ENCODE data around the gene SMCO4.

GRCh38 chr11:85983728-85984102, 85.2 kb downstream of the PICALM start:
- RRBS, result no CpG with 5 or more reads among the region's 1 CpG

DNA sequence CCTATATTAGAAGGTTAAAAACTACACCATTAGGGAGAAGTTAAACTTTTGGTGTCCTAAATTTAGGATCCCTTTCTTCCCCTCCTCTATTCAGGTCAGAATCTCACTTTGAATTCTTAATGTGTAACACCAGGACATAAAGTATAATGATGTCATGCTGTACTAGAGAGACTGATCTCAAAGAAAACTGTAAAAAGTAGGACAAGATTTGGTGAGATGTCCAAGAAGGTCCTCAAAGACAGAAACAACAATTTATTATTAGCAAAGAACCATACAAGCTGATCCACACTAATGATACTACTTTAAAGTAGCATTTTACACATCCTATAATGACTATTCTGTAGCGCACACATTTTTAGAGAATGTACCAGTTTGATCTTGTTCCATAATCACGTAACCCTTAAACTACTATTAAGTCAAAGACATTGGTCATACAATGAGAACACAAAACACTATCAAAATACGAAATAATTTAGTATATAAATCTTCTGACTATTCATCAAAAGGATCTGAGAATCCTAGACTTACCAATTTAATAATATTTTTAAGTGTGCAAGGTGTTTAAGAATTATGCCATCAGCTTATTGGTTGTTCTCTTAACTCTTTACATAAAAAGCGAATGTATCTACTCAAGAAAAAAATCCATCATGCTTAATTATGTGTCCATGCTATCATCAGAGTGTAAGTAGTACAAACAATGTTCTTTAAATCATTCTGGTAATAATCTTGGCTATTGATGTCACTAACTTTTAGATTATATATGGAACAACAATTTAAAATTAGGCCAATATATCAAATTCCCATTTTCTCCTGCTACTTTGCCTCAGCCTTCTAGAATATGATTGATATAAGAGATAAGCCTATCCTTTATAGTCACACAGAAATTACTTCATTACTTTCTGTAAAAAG, 83.6 kb downstream of the PICALM start:
- RRBS, result no CpG with 5 or more reads among the region's 4 CpGs

DNA sequence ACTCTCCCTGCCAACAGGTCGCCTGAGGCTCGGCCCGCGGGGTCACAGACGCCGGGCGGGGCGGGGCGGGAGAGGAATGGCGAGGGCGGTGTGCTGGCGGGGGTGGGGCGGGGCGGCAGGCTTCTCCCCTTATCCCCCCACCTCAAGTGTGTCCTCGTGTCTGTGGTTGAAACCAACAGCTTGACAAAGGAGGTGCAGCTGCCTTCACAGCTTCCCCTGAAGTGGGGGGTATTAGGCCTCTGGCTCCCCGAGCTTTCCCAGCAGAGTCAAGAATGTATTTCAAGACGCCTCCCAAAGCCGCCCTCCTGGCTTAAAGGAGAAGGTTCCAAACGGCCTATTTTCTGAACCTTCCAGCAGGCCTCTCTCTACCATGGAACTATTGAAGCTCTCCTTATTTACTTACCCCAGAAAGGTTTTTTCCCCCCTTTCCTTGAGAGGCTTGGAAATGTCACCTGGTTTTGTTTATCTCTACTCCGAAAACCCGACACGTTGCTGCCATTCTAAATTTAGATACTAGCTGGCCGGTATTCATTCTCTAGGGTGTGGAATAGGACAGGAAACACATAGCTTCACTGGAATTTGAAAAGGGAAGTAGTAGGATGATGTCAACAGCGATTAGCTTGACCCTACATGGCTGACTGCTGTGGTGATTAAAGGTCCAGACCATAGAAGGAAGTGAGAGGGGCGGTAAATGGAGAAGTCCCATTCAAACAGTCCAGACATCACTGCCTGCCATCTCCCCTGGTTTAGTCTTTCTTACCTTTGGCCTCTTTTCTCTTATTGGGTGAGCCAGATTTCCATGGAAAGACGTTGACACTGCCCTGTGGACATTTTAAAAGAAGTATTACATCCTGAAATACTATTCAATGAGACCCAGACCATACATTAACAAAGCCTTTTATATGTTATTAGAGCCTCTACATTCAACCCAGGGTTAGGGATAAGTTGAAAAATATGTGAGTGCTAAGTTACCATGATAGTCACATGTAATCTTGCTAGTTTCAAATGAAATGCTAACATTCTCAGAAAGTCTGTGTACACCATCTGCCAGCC, 759 bp upstream of the PICALM start:
- RRBS, result 1% methylated on average over 6 of the region's 26 CpGs

- RRBS, result no CpG with 5 or more reads among the region's 5 CpGs
These were observed 63.2 kb upstream of the EED start for GRCh38 chr11:86181321-86181801.

GRCh38 chr11:86464001-86464414, 89.3 kb downstream of the CCDC81 start:
- RRBS, result no CpG with 5 or more reads among the region's 3 CpGs

- RRBS, result no CpG with 5 or more reads among the region's 5 CpGs
These were observed 133.9 kb downstream of the CCDC81 start for GRCh38 chr11:86508436-86509117.

DNA sequence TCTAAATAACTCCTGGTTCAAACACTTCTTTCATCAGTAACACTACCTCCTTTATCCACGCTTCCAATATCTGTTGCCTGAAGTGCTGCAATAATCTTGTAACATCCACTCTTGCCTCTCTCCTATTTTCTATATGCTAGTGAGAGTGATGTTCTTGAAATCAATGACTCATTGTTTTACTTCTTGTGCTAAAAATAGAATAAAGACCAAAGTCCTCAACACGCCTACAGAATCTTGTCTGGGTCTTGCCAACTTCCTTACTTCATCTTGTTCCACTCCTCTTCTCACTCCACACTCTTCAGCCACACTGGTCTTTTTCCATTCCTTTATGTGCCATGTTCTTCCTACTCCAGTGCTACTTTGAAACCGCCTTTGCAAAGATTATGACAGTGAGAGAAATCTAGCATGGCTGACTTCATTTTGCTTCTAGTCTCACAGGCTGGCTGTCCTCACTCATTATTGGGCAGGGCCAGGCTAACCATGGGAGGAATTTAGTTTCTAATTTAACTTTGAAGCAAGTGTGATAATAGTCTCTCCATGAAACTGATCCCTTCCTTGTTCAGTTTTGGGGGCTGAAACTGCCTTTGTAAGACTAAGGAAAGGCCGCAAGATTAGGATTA, 136.5 kb downstream of the CCDC81 start:
- RRBS, result no CpG with 5 or more reads among the region's 4 CpGs

GRCh38 chr11:86578142-86578924, 203.6 kb downstream of the CCDC81 start:
- RRBS, result no CpG with 5 or more reads among the region's 5 CpGs

DNA sequence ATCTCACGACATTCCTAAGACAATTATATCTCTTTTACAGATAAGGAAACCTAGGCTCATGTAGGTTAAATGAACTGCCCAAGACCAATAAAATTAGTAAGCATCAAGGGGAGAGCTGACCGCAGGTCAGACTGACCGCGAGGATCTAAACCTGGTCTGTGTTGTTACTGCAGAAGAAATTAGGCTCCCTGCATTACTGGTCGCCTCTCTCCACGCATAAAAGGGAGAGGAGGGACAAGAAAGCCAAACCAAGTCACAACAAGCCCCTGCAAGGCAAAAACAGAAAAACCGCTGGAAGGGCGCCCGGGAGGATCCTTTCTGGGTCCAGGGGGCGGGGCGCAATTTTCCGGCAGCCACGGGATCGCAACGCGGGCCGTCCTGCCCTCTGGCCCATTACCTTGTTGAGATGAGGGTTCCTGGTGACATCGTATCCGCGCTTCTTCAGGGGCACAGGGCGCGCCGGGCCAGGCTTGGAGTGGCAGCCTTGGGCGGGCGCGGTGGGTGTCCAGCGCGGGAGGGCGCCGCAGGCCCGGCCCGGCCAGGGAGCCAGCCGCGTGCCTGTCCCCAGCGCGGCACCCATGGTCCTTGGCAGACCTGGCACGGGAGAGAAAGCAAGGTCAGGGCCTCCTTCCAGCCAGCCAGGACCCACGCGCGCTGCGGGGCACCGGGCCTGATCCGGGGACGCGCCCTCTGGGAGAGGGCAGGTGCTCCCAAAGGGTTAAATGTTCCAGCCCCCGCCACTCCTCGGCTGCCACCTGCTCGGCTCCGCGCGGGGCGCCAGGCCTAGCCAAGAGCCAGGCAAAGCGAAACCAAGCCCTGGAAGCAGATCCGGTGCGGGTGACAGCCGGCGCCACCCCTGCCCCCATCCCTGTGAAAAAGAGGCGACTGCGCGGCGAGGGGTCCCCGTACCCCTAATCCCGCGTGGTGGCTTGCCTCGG, 128.7 kb upstream of the PRSS23 start:
- RRBS, result 1% methylated on average over 31 of the region's 65 CpGs

DNA sequence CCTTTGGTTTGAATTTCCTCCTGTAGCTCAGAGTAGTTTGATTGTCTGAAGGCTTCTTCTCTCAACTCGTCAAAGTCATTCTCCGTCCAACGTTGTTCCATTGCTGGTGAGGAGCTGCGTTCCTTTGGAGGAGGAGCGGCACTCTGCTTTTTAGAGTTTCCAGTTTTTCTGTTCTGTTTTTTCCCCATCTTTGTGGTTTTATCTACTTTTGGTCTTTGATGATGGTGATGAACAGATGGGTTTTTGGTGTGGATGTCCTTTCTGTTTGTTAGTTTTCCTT, 209.0 kb downstream of the TMEM135 start:
- RRBS, result no CpG with 5 or more reads among the region's 5 CpGs

GRCh38 chr11:88300995-88301764, 36.4 kb downstream of the CTSC start:
- RRBS, result no CpG with 5 or more reads among the region's 7 CpGs

GRCh38 chr11:88405891-88406313, 68.4 kb upstream of the CTSC start:
- RRBS, result no CpG with 5 or more reads among the region's 2 CpGs

DNA sequence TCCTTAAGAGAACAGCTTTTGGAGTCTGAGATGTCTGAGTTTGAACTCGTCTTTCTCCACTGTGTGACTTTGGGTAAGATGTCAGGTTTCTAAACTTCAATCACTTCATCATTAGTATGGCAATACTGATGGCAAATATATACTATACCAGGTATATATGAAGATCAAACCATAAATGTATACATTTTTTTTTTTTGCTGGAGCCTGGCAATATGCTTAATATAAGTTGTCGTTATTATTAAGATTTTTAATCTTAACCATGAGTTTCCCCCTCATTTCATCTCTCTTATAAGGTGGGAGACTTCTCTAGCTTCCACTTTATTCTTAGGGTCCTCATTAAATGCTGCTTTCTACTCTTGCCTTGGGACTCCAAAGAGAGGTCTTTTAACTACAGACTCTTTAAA, 108.3 kb upstream of the CTSC start:
- RRBS, result no CpG with 5 or more reads among the region's 2 CpGs

DNA sequence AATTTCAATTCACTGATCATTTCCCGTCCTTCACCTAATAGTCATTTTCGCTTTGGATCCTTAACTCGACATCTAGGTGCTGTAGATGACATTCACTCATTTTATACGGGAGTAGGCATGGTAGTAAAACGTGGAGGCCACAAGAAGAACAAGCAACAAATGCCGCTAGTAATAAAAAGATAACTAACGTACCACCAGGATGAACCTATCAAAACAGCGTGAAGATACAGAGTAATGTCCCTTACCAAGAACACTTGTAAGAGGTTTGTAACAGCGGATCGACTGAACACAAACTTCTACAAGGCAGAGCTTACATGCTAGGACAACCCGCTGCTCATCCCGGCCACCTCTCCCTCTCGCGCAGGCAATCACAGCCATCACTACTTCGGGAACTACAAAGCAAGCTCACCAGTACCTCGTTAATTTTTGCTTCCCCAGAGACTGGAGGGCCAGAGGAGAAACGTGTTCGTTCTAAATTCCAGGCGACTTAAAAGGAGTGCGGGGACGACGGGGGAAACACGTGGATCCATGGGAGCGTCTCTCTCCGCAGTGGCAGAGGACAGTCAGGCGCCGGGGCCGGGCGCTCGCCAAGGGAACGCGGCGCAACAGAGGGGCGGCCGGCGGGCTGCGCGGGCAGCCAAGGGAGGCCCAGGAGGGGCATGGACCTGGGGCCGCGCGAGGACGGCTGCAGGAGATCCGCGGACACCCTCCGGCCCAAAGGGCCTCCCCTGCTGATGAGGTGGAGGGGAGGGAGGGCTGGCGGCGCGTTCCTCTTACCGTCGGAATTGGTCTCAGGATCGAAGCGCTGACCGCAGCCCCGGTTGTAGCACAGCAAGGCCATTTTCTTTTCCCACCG, 507 bp downstream of the CHORDC1 start:
- RRBS, result under 1% methylated on average over 20 of the region's 55 CpGs

GRCh38 chr11:92226619-92227790, 2.4 kb downstream of the FAT3 start:
- RRBS, result 7% methylated on average over 21 of the region's 62 CpGs

DNA sequence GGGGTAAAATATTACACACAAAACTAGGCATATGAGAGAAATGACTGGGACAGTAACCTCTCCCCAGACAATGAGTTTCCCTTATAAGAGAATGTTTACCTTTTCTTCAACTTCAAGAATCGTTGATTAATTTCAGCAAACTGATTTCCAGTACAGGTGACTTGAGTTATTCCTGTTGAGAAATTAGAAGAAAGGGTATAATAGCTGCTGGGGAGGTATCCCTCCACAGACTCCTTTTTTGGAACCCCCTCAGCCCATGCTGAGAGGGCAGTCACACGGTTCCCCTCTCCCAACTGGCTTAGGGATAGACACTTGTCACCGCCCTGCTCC, 44.0 kb downstream of the SMCO4 start:
- RRBS, result no CpG with 5 or more reads among the region's 3 CpGs

DNA sequence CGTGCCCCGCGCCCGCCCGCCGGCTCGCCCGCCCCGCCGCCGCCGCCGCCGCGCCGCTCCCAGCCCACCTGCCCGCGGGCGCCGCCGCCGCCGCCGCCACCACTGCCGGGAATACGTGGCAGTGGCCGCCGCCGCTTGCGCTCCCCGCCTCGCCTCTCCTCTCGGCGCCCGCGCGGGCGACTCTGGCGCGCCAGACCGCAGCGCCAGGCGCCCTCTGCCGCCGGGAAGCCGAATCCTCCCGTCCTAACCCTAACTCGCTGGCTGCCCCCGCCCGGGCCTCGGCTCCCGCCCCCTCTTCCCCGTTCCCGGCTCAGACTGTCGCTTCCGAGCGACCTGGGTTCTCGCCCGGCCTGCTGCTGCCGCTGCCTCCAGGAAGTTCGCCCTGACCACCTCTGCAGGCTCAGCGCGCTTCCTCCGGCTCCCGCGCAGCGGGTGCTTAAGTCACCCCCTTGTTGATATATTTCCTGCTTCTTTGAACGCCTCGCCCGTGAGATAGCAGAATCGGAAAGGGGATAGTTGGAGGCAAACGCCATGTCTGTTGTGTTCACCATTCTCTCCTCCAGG, at the start of gene SMCO4:
SMCO4 (minus strand) TSS at position 184 of the 564 bp plus-strand sequence.
- RRBS, result under 1% methylated on average over 27 of the region's 72 CpGs

- RRBS, result no CpG with 5 or more reads among the region's 5 CpGs
These were observed 9.5 kb upstream of the MED17 start for GRCh38 chr11:93774473-93774996.

- RRBS, result no CpG with 5 or more reads among the region's 3 CpGs
These were observed 9.7 kb upstream of the PANX1 start for GRCh38 chr11:94118980-94119280.

DNA sequence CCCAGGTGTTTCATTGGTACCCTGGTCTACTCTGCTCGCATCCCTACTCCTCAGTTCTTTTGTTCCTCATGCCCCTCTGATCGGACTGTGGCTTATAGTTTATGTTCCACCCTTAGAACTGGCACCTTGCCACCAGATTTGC, 884 bp downstream of the PANX1 start:
- RRBS, result no CpG with 5 or more reads among the region's 2 CpGs